Ishikawa (cell line): ENCODE measurements around a stretch of chr1.

DNA sequence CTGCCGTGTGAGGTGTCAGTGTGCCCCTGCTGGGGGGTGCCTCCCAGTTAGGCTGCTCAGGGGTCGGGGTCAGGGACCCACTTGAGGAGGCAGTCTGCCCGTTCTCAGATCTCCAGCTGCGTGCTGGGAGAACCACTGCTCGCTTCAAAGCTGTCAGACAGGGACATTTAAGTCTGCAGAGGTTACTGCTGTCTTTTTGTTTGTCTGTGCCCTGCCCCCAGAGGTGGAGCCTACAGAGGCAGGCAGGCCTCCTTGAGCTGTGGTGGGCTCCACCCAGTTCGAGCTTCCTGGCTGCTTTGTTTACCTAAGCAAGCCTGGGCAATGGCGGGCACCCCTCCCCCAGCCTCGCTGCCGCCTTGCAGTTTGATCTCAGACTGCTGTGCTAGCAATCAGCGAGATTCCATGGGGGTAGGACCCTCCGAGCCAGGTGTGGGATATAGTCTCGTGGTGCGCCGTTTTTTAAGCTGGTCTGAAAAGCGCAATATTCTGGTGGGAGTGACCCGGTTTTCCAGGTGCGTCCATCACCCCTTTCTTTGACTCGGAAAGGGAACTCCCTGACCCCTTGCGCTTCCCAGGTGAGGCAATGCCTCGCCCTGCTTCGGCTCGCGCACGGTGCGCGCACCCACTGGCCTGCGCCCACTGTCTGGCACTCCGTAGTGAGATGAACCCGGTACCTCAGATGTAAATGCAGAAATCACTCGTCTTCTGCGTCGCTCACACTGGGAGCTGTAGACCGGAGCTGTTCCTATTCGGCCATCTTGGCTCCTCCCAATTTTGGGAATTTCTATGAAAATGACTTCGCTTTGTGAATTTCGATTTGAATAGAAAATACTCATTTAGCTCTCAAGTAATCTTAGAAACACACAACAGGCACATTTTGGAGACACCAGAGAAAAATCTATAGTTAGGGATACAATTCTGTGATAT, 7.8 kb downstream of the CCDC185 start:
- RRBS, result no CpG with 5 or more reads among the region's 36 CpGs

GRCh38 chr1:223631738-223631963, 33.9 kb downstream of the CAPN8 start:
- RRBS, result no CpG with 5 or more reads among the region's 2 CpGs

GRCh38 chr1:223654051-223654526, 11.4 kb downstream of the CAPN8 start:
- RRBS, result no CpG with 5 or more reads among the region's 6 CpGs

DNA sequence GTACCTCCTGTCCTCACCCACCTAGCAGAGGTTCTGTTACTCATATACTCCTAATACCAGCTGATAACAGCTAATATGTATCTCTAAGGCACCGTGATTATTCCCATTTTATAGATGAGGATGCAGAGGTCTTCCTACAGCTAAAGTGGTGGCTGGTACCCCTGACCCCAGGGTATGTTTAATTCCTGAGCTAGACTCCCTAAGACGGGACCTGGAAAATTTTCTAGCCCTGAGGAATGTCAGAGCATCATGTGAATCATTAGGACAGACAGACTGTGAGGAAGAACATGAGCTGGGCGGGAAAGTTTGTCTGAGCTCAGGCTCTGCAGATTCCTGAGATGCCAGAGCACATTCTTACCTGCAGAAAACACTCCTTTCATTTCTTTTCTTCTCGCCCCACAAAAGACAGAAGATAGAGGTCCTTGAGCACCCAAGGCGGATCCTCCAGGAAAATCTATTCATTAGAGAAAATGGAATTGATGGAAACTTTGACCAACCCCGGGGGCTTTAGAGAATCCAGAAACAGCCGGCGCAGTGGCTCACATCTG, 6.5 kb downstream of the CAPN2 start:
- RRBS, result no CpG with 5 or more reads among the region's 8 CpGs

DNA sequence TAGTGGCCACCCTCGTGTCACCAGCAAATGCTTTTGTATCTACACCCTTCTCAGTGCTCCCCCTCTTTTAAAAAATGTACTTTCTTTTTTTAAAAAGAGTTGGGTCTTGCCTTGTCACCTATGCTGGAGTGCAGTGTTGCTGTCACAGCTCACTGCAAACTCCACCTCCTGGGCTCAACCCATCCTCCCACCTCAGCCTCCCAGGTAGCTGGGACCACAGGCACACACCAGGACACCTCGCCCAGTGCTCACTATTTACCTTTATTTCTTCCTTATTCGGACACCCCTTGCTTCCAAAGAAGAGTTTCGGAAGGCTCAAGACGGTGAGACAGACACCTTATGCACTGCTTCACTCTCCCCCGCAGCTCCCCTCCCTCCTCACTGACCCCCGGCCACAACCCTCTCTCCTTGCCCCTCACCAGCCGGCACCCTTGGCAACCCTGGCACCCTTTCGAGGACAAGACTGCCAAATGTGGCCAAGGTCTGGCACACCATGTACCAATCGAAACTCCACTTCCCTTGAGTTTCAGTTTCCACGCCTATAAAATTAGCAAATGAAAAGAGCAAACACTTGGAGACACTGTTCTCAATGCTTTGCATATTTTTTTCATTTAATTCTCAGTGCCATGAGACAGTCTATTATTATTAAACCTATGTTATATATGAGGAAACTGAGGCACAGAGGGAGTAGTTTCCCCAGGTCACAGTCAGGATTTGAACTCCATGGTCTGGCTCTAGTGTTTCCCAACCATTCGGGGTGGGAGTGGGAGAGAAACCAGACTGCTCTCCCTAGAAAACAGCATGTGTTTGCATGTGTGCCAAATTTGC, 22.1 kb downstream of the CAPN2 start:
- RRBS, result no CpG with 5 or more reads among the region's 12 CpGs

DNA sequence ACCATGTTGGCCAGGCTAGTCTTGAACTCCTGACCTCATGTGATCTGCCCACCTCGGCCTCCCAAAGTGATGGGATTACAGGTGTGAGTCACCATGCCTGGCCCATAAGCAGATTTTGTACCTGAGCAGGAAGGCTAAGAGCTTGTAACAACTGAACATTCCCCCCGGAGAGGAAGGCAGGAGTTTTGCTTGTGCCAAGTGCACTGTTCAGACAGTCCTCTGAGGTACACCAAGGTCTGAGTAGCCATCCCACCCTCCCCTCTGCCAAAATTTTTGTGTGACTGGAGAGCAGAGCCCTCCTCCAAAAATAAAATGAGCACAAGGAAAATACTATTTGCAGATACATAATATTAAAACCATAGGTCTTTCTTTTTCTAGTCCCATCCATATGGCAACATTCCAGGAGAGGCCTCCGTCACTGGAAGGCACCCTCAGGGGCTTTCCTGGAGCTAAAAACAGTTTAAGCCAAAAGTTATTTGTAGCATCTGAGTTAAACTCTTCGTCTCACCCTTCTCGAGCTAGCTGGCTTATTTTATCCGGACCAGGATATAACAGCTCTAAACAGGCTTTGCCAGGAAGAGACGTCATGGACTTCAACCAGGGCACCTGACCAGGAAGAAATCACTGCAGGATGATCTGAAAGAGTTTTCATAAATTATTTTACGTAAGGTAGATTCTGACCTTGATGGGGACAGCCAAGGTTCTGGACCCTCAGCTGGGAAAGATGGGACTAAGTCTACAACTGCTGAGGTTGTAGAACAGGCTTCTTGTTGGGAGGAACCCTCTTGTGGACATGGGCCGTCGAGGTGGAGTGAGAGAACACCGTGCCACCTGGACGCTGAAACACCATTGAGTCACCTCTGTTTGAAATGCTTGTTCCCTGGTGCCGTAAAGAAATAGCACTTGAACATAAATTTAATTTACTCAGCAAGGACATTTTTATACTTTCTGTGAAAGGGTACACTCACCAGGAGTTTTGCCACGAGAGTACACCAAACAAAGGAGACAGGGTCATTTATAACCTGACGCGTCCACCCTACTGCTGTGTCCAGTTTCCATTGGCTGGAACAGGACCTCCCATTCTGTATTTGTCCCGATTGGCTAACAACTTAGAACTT, 27.4 kb downstream of the CAPN2 start:
- RRBS, result no CpG with 5 or more reads among the region's 17 CpGs

- RRBS, result no CpG with 5 or more reads among the region's 17 CpGs
Observed at GRCh38 chr1:223755011-223755822, 42.9 kb downstream of the CAPN2 start.

- RRBS, result no CpG with 5 or more reads among the region's 14 CpGs
Observed at GRCh38 chr1:223776221-223777088, 64.1 kb downstream of the CAPN2 start.

- RRBS, result no CpG with 5 or more reads among the region's 8 CpGs
Observed at GRCh38 chr1:223801752-223802472, 43.8 kb downstream of the TP53BP2 start.

DNA sequence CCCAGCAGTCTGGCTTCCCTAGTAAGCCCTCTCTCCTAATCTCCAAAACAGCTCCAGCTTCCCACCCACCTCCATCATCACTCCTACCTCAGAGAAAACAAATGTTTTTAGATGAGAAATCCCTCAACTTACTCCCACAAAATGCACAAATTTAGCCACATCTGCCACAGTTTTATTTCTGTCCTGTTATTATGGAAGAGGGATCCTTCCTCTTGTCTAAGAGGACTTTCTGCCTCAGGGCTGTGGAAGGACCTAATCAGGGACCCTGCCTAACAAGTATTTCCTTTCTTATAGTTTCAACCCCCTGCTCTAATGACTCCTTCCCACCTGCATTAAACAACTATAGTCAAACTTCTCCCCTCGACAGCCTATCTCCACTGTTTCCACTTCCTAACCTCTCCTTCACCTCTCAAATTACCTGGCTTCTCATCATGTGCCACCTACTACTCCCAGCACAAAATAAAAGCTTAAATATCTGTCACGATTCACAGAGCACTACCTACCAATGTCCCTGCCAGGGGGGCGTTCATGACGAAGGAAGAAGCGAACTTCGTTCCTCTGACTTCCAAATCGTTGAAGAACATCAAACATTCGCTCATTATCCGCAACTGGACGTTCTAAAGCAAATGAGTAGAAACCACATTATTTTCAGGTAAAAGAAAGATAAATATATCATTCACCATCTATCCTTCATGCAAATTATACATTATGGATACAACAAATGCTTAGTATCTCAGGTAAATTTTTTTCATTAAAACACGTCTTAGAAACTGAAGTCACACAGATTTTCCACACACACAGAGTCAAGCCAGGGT, 31.8 kb downstream of the TP53BP2 start:
- RRBS, result no CpG with 5 or more reads among the region's 11 CpGs

DNA sequence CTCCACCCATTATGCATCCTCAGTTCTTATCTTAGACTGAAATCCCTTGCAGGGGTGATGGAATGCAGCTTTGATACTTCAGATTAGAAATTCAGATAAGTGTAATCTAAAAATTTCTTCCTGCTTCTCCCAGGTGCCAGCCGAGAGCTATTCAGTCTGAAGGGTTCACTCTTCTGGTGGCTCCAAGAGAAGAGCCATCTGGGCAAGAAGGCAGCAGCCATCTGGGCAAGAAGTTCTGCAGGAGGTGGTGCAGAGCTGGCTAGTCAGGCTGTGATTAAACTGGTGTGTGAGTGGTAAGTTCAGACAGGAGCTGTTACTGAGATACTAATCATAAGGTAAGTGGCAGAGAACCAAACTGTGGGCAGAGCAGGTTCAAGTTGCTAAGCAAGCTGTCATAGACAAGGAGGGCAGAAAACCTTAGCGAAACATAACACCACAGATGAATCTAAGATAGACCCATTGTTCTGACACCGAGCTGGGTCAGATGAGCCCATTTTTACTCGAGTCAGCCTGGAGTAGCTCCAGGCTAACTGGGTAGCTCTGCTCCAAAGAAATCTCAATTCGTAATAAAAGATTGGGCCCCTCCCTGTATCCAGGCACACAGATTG, 14.4 kb upstream of the TP53BP2 start:
- RRBS, result no CpG with 5 or more reads among the region's 5 CpGs

DNA sequence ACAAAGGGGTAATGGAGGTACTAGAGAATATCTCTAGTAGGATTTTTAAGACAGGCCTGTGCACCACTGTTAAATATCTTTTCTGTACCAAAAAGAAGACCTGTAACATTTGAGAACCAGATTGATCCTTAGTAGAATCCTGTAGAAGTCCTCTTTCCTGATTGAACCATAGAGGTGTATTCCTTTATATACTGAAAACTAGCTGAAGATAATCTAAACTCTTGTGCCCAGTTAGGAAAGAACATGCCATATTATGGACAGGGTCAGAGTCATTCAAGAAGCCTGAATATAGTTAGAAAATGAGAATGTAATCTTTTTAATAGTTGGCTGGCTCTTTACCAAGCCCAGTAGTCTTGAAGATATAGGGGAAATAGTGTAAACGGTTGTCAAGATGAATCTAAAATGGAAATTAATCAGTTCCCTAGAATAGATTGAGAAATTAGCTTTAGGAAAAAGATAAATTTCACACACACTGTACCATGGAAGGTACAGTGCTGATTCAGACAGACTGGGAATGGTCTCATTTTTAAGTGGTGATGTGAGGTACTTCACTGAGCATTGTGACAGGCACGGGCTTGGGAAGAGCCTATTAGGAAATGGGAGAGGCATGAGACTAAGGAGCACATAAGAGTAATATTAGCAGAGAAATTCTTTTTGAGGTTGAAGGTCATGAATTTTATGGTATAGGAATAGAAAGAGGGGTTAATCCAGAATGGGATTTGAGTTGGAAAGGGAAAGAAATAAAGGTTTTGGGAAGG, 115.4 kb upstream of the FBXO28 start:
- RRBS, result no CpG with 5 or more reads among the region's 2 CpGs

DNA sequence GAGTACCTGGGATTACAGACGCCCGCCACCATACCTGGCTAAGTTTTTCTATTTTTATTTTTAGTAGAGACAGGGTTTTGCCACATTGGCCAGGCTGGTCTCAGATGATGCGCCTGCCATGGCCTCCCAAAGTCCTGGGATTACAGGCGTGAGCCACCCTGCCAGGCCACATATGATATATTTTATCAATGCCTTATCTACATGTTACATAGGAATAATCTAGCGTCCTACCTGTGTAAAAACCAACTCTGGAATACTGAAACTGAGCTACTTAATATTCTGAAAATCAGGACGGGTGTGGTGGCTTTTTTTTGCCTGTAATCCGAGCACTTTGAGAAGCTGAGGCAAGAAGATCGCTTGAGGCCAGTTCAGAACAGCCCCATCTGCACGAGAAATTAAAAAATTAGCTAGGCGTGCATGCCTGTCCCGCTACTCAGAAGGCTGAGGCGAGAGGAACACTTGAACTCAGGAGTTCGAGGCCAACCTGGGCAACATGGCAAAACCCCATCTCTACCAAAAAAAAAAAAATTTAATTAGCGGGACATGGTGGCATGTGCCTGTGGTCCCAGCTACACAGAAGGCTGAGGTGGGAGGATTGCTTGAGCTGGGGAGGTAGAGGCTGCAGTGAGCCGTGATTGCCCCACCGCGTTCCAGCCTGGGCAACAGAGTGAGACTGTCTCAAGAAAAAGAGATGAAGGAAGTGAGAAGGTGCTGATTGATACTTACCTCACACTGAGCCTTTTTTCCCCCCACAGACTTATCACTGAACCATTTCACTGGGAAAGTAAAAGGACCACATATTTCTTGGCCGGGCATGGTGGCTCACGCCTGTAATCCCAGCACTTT, 2.8 kb downstream of the DEGS1 start:
- RRBS, result no CpG with 5 or more reads among the region's 19 CpGs

DNA sequence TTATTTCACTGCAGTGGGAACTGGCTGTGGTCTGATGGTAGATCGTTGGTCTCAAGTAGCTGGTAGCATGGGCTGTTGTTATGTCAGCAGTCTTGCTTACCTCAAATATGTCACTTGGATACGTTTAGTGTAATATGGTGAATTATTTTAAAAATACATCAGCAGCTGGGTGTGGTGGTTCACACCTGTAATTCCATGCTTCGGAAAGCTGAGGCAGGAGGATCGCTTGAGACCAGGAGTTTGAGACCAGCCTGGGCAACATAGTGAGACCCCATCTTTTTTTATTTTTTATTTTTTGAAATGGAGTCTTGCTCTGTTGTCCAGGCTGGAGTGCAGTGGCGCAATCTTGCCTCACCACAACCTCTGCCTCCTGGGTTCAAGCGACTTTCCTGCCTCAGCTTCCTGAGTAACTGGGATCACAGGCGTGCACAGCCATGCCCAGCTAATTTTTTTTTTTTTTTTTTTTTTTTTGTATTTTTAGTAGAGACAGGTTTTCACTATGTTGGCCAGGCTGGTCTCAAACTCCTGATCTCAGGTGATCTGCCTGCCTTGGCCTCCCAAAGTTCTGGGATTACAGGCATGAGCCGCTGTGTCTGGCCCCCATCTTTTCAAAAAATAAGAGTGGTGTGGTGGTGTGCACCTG, 10.6 kb downstream of the DEGS1 start:
- RRBS, result no CpG with 5 or more reads among the region's 8 CpGs

GRCh38 chr1:224379999-224380645, 23.4 kb downstream of the CNIH4 start:
- RRBS, result no CpG with 5 or more reads among the region's 6 CpGs

GRCh38 chr1:224394642-224394998, 37.9 kb downstream of the CNIH4 start:
- RRBS, result no CpG with 5 or more reads among the region's 6 CpGs

- RRBS, result no CpG with 5 or more reads among the region's 2 CpGs
Observed at GRCh38 chr1:224398048-224398652, 36.4 kb downstream of the WDR26 start.

DNA sequence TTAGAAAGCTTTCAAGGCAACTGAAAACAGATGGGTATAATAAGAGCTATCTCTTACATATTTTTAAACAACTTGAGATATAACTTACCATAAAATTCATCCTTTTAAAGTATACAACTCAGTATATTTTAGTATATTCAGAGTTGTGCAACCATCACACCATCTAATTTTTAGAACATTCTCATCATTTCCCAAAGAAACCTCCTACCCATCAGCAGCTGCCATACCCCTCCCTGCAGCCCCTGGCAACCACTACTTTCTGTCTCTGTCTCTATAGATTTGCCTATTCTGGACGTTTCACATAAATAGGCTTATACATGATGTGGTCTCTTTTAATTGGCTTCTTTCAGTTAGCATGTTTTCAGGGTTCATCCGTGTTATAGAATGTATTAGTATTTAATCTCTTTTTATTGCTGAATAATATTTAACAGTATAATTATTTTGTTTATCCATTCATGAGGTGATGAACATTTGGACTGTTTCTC, 29.7 kb downstream of the WDR26 start:
- RRBS, result no CpG with 5 or more reads among the region's 2 CpGs

DNA sequence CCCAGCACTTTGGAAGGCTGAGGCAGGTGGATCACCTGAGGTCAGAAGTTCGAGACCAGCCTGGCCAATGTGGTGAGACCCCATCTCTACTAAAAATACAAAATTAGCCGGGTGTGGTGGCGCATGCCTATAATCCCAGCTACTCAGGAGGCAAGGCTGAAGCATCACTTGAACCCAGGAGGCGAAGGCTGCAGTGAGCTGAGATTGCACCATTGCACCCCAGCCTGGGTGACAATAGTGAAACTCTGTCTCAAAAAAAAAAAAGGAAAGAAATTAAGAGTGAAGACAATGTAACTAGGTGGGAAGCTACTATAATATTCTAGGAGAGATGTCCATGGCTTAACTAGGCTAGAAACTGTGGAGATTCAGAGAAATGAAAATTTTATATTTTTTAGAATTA, 12.1 kb downstream of the WDR26 start:
- RRBS, result no CpG with 5 or more reads among the region's 4 CpGs